Foreskin keratinocyte (primary cell): Measurements from ENCODE around the genes EOLA1 and CD99L2.

DNA sequence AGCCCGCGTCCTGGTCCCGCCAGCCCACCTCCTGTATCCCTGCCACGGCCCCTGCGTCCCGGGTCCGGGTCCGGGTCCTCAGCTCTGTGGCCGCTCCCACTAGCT lies 220 bp upstream of the AFF2 start:
- RAMPAGE, total RNA = no peak

DNA sequence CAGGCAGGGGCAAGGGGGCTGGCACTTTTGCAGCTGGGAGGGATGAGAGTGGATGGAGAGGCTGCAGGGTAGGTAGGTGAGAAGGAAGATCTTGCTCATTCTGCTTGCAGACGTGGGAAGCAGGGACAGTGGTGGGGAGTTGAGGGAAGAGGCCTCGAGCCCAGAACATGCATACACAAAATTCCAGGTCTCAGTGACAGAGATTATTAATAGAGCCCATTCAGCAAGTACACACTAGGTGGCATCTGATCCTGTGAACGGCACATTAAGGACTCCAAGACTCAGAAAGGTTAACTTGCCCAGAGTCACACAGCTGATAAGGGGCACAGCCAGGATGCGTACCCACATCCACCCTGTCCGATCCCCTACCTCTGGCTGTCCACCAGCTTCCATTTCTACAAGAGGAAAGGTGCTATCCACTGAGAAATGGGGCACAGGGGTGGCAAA lies 11.6 kb downstream of the IDS start:
- RAMPAGE, total RNA = no peak

DNA sequence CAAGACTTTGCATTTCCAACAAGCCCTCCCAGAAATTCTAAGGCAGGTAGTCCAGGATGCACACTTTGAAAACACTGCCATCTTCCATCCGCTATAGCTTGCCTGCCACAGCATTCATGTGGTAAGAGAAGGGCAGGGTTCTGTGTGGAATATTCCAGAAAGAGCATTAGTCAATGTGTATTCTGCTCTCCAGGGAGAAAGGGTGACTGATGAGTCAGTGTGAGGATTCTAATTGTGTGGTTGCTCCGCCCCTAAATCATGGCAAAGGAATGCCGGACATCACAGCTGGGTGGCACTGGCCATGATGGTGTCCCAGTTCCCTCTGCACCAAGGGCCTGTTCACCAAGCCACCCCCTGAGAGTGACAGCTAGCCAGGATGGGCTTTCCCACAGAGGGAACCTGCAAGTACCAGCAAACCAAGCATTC lies 9.5 kb downstream of the IDS start:
- RAMPAGE, total RNA = no peak

DNA sequence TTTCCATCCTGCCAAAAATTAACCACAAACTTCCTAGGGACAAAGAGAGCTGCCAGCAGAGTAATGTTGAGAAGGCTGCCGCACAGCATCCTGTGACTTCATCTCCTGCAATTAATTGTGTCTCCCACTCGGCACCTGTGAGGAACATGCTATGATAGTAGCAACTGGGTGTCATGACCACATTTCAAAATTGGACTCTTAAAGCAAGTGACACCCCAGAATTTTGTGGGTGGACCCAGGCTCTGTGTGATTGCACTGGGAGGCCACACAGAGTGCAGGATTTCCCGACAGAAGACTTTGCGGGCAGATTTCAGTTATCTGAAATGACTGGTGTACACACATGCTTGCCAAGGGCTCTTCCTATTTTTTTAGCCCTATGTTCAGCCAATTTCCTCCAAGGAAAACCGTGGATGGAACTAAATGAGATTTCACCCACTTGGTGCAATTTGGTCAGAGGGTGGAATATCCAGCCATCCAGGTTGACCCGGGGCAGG lies 9.1 kb upstream of the IDS start:
- RAMPAGE, total RNA = no peak

DNA sequence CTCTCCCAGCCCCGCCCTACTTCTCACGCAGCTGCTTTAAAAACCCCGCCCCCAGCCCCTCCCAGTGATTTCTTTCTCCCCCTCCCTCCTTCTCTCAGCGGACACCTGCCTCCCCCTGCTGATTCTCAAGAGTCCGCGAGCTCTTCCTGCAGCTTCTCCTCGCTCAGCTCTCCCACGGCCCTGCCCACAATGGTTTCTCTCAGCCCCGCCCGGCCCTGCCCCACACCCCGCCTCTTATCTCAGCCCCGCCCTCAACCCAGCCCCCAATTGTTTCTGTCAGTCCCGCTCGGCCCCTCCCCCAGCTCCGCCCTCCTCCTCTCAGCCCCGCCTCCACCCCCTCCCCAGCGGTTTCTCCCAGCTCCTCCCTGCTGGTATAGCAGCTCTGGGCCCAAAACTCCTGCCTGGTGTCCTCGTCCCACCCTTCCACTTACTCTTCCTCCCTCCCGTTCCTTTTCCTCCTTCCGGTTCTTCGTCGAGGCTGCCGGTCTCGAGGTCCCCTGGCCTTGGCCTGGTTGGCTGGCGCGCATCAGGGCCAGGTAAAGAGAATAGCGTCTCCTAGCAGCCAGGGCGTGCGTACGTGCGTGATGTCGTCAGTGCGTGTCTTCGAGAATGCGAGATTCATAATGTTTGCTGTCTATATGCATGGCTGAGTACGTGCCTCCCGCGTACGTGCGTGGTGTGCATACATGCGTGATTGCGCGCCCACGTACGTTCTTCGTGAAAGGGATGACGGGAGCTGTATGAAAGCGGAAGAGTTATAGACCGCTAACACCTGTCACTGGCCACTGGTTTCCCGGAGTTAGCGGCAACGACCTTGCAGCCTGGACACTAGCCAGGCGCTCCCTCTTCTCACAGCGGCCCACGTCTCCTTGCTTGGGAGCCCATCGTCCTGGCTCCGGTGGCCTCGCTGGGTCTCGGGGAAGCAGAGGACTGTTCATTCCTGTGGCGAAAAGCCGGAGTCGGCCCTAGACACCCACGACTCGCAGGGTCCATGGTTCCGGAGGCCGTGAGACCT lies at the start of gene EOLA1:
EOLA1 (plus strand) TSS at position 749 of the 1,015 bp plus-strand sequence.
- RAMPAGE, total RNA = no peak

DNA sequence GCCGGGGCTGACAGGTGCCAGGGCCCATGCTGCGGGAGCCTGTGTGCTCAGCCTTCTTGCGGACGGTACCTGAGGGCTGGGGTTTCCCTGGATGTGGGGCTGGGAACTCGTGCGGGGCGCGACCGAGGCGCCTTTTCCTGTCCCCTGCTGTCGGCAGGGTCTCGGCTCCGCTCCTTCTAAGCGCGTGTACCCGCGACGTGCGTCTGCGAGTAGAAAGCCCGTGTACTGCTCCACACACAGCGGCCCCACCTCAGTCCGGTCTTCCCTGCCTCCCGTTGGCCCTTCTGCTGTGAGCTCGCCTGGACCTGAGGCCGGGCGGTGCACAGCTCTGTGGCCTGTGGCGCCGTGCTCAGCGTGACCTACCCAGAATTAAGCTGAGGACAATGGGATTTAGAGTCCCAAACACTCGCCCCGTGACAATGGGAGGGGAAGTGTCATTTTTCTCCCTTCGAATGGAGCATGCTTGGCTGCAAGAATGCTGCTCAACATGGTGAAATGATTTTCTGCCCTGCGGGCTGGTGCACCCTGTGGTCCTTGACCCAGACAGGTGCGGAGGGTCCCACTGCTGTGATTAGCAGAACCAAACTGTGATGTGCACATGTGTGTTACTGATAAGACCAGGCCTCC lies 580 bp downstream of the EOLA1 start:
- RAMPAGE, total RNA = no peak

DNA sequence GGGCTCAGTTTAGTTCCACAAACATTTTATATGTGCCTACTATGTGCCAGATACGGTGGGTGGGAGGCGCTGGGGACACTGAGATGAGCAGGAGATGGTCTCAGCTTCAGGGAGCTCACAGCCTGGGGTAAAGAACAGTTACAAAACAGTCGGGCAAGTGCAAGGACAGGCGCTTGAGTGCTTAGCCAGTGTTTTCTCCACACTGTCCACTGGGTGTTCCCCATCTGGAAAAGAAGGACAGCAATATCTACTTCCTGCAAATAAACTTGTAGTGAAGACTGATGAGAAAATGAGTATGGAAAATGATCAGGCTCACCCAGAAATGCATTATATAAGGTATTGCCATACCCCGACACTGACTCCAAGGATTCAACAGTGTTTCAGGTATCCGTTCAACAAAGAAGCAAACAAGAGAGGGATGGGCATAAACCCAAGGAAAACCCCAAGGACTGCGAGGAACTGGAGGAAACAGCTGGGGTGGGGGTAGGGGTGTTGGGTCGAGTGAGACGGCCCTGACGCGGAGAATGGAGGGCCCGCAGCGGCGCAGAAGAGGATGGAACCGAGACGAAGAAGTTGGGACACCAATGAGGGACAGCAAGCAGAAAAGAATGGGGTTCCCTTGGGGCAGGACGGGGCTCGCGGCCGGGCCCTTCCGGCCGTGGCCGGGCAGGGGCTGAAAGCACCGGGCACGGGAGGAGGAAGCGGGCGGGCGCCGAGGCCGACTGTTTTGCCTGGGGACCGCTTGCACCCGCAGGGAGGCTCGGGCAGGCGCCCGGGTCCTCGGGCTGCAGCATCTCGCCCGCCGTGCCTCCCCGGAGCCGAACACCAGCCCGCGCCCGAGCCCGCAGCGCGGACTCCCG lies 703 bp downstream of the TMEM185A start:
- RAMPAGE, total RNA = no peak

DNA sequence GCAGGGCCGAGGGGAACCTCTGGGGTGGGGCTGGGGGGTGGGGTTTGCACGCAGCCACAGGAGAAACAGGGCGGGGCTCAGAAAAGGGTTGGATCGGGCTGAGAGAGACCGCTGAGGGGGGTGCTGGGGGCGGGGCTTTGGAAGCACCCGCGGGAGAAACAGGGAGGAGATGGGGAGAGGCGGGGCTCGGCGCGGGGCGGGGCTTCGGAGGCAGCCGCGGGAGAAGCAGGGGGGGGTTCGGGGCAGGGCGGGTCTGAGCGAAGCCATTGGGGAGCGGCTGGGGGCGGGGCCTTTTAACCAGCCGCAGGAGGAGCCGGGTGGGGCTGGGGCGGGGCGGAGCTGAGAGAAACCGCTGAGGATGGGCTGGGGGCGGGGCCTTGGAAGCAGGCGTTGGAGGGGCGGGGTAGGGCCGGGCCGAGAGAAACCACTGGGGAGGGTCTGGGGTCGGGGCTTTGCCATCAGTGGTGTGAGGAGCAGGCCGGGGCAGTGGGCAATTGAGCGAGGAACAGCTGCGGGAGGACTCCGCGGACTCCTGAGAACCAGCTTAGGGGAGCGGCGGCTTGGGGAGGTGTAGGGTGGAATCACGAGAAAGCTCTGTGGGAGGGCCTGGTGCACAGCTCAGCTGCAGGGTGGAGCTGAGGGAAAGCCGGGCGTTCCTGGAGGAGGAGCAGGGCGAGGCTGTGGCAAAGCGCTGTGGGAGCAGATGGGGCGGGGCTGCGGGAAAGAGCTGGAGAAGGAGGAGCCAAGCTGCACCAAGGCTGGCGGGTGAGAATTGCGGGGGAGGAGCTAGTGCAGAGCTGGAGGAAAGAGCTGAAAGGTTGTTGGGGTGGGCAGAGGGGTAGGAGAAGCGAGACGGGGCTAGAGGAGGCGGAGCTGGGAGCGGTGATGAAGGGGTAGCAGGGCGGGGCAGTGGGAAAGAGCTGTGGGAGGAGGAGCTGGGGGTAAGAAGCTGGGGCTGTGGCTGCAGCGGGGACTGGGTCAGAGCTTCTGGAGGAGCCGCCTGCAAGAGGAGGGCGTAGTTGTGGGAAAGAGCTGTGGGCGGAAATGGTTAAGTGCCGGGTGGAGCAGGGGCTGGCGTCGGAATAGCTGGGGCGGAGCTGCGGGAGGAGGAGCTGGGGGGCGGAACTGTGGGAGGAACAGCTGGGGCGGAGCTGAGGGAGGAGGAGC lies 1.4 kb upstream of the EOLA2 start:
- RAMPAGE, total RNA = no peak

DNA sequence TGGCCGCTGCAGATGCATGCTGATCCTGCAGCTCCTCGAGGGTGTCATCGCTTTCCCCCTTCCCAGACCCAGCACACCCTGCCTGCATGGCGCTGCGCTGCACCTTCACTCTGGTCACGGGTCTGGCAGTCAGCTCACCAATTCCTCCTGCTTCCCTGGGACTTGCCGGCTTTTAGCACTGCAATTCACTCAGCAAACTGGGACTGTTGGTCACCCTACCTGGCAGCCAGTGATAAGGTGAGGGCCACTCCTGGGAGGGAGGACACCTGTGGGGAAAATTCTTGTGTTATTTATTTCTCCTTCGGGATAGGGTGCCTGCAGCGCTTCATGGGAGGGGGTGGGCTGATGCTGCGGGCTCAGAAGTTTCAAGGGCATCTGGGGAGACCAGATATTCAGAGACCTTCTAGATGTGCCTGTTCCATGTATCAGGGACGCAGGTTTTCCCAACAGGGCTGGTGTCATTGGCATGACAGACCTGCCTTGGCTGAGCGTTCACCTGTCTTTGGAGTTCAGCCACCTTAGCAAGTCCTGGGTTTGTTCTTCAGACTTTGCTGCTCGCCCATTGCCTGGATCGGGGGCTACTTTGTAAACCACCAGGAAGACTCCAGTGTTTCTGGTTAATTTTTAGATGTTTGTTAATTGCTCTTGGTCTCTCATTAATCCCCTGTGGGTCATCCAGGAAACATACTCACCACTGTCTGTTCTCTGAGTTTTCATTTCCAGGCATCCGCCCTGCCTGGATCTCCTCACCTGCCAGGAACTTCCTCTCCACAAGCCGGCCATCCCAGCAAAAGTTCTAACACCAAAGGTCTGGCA lies 7.7 kb upstream of the EOLA2 start:
- RAMPAGE, total RNA = no peak

DNA sequence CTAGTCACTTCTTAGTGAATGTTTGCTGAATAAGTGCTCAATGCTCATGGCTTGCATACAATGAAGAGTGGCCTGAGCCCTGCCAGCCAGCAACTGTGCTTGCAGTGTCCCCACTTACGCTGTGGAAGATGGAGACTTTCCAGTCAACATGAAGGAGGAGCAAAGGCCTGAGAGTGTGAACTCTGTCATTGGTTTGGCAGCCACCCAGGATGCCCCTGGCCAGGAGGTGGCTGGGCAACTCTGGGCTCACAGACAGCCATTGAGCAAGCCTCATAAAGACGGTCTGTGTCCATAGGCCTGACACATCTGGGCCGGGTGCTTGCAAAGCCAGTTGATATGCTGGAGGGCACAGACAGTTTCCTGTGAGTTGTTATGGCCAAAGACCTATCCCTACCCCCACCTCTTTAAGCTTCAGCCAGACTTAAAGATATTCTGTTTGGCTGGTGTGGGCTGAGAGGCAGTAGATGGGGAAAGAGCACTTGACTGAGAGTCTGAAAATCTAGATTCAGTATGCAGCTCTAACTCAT lies 72.0 kb upstream of the MAMLD1 start:
- RAMPAGE, total RNA = no peak

- RAMPAGE, total RNA = no peak
These were observed 57.7 kb downstream of the MAMLD1 start for GRCh38 chrX:150420569-150421439.

GRCh38 chrX:150575151-150575948 lies 6.9 kb downstream of the MTM1 start:
- RAMPAGE, total RNA = no peak

GRCh38 chrX:150703823-150704660 lies 10.8 kb downstream of the MTMR1 start:
- RAMPAGE, total RNA = no peak

GRCh38 chrX:150735866-150736958 lies 43.0 kb downstream of the MTMR1 start:
- RAMPAGE, total RNA = no peak

DNA sequence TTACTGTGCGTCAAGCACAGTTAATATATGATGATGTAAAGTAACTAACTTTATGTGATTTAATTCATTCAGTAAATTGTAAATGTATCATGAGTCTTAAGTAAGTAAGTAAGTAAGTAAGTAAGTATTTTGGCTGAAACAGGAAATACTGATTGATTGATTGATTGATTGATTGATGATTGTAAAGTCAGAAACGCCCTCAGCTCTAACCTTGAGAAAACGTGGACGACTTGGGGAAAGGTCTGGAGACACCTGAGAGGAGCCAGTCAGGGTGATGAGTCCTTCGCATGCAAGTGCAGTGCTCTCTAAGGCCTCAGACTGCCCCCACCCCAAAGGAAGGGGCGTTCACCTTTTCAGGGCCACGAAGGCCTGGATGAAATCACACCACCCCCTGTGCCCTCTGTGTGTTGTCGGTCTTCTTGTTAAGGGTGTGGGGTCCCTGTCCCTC lies 71.8 kb downstream of the MTMR1 start:
- RAMPAGE, total RNA = no peak

DNA sequence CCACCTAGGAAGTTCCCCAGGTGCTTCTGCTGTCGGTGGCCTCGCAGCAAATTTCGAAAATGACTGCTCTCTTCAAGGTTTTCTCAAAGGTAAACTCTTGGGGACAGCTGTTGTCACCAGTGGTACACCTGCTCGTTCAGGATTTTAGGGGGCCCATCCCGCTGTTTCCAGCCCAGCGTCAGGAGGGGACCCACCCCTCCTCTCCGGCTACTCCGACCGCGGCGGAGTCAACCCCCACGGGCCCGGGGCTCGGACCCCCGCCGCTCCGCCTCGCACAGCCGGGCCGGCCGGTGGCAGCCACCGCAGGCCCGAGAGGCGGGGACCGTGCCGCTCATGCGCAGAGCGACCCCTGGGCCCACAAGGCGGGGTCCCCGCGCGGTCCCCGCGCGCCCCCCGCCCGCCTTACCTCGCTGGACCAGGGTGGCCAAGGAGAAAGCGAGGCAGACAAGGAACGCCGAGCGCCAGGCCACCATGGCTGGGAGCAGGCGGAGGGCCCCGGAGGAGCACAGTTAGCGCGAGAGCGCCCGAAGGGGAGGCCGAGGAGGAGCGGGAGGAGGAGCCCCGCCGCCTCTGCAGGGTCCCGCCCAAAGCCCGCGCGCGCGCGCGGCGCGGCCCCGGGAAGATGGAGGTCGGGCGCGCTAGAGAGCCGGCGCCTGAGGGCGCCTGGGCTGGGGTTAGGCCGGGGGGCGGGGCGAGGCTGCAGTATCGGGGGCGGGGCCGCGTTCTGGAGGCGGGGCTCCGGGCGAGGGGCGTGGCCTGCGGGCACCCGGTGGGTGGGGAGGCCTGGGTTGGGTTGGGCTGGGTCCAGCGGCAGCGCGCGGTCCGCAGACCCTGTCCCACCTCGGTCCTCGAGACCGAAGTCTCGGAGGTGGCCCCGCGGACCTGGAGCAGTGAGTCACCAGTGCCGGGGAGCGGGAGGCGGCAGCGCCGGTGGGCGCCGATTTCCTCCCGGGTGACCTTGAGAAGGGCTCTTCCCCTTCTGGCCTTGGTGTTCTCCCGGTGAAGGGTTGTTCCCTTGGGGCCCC lies at the start of gene CD99L2:
CD99L2 (minus strand) TSS at position 553 of the 1,025 bp plus-strand sequence.
- RAMPAGE, total RNA = start-site peak on the minus strand centred at position 503 of the sequence, 12 bp wide, 58 and 93 reads in 2 replicates

GRCh38 chrX:150985264-150986062 lies 2.3 kb downstream of the HMGB3 start:
- RAMPAGE, total RNA = no peak

DNA sequence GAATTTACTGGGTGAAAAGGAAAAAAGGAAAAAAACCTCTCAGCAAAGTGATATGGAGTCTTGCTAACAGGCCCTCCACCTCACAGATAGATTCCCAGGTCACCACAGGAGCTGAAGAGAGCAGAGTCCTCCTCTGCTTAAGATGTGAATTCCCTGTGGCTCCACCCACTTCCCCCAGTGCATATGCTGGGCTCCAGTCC lies 25.1 kb upstream of the PASD1 start:
- RAMPAGE, total RNA = no peak

DNA sequence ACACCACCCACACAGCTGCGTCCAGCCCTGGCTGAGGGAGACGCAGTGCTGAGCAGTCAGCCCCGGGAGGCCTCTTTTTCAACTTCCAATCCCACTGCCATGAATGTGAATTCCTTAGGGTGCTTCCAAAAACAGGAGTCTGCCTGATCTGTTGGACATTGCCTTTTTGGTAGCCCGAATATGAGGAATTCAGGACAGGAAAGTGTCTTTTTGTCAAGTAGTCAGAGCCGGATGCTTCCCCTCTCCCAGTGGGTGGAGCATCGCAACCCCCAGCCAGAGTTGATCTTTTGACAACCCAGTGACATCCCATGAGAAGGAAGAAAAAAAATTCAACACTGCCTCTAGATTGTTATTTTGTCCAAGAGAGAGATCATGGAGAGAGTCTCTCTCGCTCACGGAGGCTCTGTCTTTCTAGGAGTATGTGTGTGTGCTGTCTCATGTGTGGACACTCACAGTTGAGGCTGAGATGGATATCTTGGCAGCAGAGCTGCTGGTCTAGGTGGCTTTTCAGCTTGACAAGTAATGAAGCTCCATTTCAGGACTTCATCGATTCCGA lies 9.0 kb downstream of the PRRG3 start:
- RAMPAGE, total RNA = no peak

- RAMPAGE, total RNA = no peak
These were observed 17.4 kb upstream of the MAGEA10 start for GRCh38 chrX:152155644-152156329.